Jejunum (tissue), 1 donor: ENCODE measurements around the gene SPADH.

DNA sequence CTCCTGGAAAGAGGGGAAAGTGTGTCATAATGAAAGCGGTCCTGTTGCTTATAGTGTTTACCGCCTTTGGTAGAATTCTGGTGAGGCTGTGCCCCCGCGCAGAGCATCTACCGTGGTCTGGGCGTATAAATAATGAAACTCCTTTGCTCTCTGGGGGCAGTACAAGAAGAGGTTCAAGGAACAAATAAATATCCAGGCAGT lies 978 bp downstream of the PLEKHA1 start:
- PRO-cap, result no peak

GRCh38 chr10:122463738-122464530 lies 2.6 kb downstream of the HTRA1 start:
- PRO-cap, result no peak

DNA sequence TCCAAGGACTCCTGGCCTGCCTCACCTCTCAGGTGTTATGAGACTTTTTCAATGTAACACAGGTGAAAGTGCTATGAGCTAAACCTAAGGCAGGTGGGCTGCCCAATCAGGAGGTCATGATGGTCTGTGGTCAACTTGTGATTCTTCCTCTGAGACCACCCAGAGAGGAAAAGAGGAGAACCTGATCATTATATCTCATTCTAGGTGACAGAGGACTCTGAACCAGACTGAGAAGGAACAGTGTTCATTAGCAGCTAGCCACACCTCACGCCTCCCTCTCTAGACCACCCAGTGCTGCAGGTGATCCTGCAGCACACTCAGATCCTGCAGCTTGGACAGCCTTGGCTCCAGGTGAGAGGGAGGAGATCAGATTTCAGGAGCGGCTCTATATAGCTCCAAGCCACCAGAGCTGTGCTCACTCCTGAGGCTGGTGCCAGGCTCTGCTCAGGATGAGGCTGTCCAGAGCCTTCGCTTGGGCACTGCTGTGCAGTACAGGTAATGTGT lies 15.5 kb upstream of the SPADH start:
- PRO-cap, result no peak

DNA sequence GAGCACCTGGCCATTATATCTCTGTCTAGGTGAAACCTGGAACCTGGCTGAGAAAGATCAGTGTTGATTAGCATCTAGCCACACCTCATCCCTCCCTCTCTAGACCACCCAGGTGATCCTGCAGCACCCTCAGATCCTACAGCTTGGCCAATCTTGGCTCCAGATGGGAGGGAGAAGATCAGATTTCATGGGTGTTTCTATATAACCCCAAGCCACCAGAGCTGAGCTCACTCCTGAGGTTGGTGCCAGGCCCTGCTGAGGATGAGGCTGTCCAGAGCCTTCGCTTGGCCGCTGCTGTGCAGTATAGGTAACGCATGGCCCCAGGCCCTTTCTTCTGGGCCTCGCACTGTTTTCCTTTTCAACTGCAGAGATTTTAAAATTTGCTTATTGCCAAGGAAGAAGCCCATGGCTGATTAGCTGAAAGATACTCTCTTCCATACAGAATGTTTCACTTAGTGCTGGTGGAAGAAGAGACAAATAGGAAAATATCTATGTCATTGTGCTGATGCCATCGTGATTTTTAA lies at the start of gene SPADH:
Gene SPADH (plus strand): TSS at position 230 of the 524 bp plus-strand sequence.
- PRO-cap, result no peak

DNA sequence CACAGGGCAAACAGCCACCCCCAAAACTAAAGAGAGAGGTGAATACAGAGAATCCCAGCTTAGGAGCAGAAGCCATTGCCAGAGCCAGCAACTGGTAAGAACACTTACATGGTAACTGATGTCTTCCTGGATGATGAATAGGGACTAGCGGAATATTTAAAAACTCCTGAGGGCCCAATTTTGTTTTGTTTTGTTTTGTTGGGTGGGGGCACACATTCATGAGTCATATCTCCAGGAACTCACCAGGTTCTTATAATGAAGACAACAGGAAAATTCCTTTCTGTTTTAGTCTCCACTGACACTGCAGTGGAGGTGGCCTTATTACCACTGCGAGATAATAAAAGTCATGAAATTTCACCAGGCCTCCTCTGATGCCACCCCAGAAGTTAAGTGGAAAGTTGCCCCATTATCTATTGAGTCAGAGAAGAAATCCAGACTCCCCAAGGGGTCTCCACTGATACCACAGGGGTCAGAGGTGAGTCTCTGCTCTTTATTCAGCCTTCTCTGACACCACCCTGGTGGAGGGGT lies 6.6 kb upstream of the CUZD1 start:
- PRO-cap, result no peak

DNA sequence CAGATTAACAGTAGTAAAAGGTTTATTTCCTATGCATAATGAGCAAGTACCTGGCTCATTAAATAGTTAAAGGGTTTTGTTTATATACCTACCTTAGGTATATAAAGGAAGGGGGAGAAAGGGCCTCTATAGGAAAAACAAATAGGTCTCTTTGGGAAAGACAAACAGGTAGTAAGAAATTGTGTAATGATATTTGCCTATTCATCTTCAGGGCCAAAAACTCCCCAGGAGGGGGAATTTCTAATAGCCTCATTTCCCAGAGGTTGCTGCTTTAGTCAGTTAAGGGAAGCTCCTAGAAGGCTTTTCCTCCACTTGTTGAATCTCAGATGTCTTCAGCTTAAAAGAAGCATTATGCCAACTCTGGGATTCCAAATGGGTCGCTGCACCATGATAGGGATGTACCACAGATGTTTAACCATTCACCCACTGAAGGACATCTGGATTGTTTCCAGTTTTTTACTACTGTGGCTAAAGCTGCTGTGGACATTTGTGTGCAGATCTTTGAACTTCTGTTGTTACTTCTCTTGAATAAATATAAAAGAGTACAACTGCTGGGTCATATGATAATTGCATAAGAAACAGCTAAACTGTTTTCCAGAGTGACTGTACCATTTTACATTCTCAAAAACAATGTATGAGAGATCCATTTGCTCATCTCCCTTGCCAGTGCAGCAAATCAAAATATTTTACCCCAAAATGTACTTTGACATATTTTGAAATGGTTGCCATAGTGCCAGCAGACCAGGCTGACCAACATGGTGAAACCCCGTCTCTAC lies 11.4 kb downstream of the ACADSB start:
- PRO-cap, result no peak

DNA sequence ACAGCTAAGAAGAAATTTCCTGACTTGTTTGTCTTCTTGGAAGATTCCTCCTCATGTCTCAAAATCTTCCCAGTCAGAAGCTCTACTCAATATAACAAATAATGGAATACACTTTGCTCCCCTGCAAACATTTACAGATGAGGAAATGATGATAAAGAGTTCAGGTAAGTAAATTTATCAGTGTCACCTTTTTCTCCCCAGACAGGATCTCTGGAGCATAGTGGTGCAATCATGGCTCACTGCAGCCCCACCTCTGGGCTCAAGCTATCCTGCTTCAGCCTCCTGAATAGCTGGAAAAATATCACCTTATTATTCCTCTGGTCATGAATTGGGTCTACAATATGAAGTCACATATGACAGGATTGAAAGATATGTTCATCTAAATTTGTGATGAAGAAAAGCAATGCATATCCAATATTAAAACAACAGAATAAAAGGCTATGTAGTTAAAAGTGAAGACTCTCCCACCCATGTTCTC lies 25.6 kb downstream of the ACADSB start:
- PRO-cap, result no peak

DNA sequence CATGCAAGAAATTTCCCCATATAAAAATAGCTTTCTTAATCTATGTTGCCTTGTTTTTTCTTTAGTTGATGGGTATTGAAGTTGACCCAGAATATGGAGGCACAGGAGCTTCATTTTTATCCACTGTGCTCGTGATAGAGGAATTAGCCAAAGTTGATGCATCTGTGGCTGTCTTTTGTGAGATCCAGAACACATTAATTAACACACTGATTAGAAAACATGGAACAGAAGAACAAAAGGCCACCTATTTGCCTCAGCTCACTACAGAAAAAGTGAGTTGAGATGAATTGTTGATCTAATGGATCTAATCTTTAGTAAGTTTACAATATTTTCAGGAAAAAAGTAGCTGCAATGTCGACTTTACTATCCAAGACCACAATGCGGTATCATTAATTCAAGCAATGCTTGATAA lies 31.6 kb downstream of the ACADSB start:
- PRO-cap, result no peak

- PRO-cap, result no peak
Measured at GRCh38 chr10:123203612-123204526, 49.7 kb downstream of the BUB3 start.

DNA sequence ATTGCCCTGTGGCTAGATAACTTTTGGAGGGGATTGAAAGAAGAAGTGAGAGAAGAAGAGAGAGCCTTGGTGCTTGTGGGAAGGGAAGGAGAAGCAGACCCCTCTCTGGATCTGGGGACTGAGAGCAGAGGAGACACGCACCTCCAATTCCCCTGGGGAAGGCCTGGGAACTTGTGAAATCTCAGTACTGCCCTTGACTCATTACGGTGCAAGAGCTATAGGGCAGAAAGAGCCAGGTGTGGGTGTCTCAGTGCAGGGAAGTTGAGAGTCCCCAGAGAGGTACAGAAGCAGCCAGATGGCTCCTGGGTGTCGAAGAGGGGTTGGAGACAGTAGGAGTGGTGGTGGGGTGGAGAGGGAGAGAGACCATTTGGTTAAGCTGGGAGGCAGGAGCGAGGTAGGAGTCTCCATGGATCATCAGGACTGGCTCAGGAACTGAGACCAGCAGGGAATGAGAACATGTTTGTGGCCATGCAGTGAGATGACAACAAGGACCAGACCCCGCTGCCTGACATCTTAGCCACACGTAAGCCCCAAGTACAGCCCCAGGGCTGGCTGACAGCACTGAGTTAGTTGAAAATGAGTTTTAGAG lies 238.1 kb downstream of the BUB3 start:
- PRO-cap, result no peak

DNA sequence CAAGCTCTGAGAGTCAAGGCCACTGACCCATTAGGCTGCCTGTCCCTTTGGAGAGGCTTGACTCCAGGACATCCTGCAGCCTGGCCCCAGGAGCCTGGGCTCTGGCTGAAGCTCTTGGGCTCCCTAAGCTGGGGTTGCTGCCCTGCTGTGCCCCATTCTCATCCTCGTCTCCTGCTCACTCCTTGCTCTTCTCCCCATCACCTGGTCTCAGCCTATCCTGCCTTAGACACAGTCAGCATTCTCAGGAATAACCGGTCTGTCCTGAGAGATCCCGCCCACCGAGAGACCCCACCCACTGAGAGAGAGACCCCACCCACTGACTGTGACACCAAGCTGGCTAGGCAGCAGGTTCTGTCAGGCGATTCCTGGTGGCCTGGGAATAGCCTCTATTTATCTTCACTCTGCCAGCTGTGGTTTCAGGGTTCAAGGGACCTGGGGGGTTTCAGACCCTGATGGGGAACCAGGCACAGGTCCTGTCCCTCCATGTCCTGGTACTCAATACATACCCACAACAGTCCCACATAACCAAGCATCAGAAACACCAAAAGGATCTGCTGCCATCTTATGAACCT lies 27.6 kb downstream of the CPXM2 start:
- PRO-cap, result no peak

DNA sequence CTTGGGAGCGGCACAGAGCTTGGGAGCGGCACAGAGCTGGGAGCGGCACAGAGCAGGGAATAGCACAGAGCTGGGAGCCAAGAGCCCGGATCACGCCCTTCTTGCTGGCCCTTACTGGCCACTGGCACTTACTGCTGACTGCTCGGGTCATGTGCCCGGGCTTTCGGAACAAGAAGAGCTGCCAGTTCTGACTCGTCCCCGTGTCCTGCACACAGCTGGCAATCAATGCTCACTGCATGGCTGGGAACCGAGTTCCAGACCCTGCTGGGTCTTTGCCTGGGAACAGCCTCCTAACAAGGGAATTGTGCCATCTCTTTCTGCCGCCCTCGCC lies 49.3 kb downstream of the CHST15 start:
- PRO-cap, result no peak

GRCh38 chr10:124084664-124085048 lies 8.7 kb downstream of the CHST15 start:
- PRO-cap, result no peak

DNA sequence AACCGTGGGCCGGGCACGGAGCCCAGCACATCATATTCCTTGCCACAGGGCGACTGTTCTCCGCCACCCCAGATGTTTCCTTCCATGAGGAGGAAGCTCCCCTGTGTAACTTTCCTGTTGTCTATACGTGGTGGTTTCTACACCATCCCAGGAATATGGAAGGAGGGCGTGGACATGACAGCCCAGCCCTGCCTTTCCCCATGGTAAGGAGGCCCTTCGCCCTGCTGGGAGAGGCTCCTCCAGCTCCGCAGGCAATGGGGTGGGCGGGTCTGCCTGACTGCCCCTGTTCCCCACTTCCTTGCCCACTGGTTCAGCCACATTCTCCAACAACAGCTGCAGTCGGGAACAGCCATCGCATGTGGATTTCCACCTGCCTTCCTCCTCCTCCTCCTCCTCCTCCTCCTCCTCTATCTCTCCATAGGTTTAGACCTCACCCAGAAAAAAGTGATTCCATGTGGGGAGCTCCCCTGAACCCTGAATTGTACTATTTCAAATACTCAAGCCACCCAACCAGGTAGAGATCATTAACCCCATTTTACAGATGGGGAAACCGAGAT lies 7.0 kb downstream of the CHST15 start:
- PRO-cap, result no peak

GRCh38 chr10:124090206-124090556 lies 3.2 kb downstream of the CHST15 start:
- PRO-cap, result no peak

- PRO-cap, result no peak
Measured at GRCh38 chr10:124116971-124117479, 23.6 kb upstream of the CHST15 start.

- PRO-cap, result no peak
Measured at GRCh38 chr10:124138408-124138681, 44.9 kb upstream of the CHST15 start.

GRCh38 chr10:124380865-124381635 lies 37.7 kb downstream of the OAT start:
- PRO-cap, result no peak

GRCh38 chr10:124447687-124448206 lies 2.1 kb downstream of the NKX1-2 start:
- PRO-cap, result no peak

- PRO-cap, result no peak
Measured at GRCh38 chr10:124493391-124493880, 31.8 kb downstream of the LHPP start.